SJSA1 (cell line): ENCODE measurements around the genes THAP6 and CXCL10.

GRCh38 chr4:73070023-73070450 lies 521 bp upstream of the COX18 start:
- RAMPAGE, long total RNA: no peak

- RAMPAGE, long total RNA: no peak
Measured at GRCh38 chr4:73148520-73149179, 79.1 kb upstream of the COX18 start.

DNA sequence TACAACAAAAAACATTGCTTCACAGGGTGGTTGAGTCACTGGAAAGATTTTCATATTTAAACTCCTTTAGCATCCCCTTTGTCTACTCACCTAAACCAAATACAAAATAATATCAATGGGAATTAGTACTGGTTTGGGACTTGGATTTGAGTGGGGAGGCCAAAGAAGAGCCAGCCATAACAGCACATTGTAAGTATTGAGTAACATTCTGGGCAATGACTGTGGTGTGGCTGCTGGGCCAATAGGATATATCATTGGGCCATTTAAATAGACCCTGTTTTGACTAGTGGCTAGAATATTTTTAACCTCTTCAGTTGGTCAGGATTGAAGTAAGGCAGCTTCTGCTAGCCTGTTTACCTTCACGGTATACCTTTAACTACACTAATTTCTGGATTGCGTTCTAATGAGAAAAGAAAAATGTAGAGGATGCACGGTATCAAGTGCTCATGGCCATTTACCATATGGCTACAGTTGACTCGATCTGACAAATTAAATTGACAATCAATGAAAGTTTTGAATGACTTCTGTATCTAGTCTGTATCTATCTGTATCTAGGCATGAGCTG lies 7.0 kb upstream of the ALB start:
- RAMPAGE, long total RNA: no peak

- RAMPAGE, long total RNA: no peak
Measured at GRCh38 chr4:73397537-73397997, 6.5 kb upstream of the ALB start.

GRCh38 chr4:73414784-73415357 lies 10.8 kb downstream of the ALB start:
- RAMPAGE, long total RNA: no peak

DNA sequence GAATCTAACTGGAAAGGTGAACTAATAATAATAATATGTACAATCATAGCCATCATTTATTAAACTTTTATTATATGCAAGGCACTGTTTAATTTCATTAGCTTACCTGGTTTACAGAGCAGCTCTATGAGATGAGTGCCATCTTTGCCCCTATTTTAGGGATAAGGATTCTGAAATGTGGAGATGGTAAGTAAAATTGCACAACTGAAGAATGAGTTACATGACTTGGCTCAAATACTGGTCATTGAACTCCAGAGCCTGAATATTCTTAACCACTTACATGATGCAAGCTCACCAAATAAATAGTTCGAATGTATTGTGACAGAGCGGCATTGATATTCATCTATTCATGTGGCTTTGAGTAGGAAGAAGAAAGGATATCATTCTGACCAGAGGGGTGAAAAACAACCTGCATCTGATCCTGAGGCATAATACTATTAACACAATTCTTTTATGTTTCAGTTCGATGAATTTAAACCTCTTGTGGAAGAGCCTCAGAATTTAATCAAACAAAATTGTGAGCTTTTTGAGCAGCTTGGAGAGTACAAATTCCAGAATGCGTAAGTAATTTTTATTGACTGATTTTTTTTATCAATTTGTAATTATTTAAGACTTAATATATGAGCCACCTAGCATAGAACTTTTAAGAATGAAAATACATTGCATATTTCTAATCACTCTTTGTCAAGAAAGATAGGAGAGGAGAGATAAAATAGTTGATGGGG lies 11.9 kb downstream of the ALB start:
- RAMPAGE, long total RNA: no peak

DNA sequence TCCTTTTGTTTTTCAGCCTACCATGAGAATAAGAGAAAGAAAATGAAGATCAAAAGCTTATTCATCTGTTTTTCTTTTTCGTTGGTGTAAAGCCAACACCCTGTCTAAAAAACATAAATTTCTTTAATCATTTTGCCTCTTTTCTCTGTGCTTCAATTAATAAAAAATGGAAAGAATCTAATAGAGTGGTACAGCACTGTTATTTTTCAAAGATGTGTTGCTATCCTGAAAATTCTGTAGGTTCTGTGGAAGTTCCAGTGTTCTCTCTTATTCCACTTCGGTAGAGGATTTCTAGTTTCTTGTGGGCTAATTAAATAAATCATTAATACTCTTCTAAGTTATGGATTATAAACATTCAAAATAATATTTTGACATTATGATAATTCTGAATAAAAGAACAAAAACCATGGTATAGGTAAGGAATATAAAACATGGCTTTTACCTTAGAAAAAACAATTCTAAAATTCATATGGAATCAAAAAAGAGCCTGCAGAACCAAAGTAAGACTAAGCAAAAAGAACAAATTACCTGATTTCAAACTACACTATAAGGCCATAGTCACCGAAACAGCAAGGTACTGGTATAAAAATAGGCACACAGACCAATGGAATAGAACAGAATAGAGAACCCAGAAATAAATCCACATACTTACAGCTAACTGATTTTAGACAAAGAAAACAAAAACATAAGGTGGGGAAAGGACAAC lies 14.8 kb upstream of the AFP start:
- RAMPAGE, long total RNA: no peak

DNA sequence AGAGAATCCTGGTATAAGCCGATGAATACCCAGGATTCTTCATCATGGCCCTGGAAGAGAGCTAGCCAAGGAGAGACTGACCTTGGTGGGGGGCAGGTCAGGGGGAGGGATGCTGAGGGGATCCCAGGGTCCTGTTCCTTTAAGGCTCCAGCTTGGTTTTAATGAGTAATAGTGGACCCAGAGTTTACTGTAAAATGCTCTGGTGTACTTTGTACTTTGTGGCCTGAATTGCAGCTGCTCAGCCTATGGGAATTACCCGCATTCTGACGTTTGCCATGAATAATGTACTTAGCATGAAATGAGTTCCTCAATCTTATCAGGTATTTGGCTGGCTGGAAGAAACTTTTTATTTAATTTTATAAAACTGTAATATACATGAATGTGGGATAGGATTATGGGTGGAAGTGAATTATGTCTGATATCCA lies 16.8 kb downstream of the RASSF6 start:
- RAMPAGE, long total RNA: no peak

DNA sequence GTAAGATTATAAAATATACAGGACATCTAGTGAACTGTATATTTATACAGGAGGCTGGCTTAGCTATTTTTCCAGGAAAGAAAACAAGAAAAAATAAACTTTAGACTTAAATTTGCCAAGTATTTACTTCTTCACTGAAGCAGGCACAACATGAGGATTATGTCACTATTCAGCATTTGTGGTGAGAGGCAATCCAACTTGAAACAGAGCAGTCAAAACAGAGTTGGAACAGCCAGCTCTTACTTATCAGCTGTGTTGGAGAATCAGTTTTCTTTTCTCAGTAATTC lies 6.7 kb downstream of the PF4V1 start:
- RAMPAGE, long total RNA: no peak

GRCh38 chr4:74111755-74112806 lies 13.1 kb upstream of the CXCL2 start:
- RAMPAGE, long total RNA: no peak

- RAMPAGE, long total RNA: no peak
Measured at GRCh38 chr4:74157180-74157528, 764 bp upstream of the MTHFD2L start.

- RAMPAGE, long total RNA: no peak
Measured at GRCh38 chr4:74395075-74395281, 30.0 kb downstream of the EREG start.

DNA sequence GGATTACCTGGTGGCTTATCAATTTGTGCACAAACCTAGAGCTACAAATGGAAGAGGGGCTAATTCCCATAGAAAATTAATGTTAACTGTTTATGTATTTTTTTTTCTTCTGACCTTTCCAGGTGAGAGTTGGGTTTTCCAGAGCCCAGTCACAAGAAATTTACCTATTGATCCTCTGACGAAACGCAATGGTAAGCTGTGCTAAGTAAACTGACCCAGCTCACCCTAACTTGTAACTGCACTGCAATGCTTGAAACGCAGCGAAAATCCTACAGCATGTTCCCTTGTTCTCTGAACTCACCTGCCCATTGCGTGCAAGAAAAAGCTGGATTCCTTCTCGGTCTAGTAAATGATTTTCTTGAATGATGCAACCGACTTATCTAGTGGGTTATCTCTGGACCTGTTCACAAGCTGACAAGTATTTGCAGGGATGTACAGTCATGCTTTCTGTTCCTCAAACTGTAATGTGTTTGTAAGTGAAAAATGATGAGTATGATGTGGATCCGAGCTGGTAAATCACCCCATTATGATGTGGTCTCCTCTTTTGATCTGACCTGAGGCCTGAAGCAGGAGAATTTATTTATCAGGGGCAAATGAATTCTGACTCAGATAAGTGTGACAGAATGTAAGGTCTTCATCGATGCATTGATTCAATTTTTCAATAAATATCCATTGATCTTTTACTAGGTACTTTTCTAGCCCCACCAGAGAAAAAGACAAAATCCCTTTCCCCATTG lies 140.1 kb downstream of the BTC start:
- RAMPAGE, long total RNA: no peak

GRCh38 chr4:74682694-74683216 lies 111.6 kb downstream of the BTC start:
- RAMPAGE, long total RNA: no peak

GRCh38 chr4:75514145-75515267 lies at the start of gene THAP6:
Gene THAP6 (plus strand): TSS chr4:75514473.
- RAMPAGE, long total RNA: no peak

- RAMPAGE, long total RNA: no peak
Measured at GRCh38 chr4:75703009-75703517, 21.3 kb upstream of the USO1 start.

GRCh38 chr4:75726143-75726749 lies 1.9 kb downstream of the USO1 start:
- RAMPAGE, long total RNA: no peak

- RAMPAGE, long total RNA: no peak
Measured at GRCh38 chr4:75844039-75844942, 58.0 kb downstream of the PPEF2 start.

GRCh38 chr4:76023383-76023769 lies at the start of gene CXCL10:
Gene CXCL10 (minus strand): TSS chr4:76023497.
- RAMPAGE, long total RNA: no peak

DNA sequence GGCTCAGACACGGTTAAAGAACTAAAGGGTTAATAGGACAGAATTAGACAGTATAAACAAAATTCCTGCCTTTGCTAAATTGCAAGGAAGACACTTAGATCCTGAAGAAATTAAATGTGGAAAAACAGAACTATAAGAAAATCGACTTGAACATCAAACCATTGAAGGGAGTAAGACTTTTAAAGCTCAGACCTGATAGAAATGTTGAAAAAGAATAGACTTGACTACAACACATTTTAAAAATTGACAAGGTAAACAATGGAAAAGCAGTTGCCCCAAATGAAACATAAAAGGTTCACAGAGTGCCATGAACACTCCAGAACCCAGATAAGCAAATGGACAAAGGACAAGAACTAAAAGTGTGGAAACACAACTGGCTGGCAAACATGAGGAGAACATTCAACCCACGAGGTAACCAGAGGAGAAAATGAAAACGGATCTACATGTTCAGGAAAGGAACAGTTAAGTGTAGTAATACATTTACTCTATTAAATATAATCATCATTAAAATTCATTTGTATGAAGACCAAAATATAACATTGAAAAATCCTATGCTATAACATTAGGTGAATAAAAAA lies 26.5 kb downstream of the SCARB2 start:
- RAMPAGE, long total RNA: no peak